ENCODE measurements around the genes CDK16 and SSX3.

DNA sequence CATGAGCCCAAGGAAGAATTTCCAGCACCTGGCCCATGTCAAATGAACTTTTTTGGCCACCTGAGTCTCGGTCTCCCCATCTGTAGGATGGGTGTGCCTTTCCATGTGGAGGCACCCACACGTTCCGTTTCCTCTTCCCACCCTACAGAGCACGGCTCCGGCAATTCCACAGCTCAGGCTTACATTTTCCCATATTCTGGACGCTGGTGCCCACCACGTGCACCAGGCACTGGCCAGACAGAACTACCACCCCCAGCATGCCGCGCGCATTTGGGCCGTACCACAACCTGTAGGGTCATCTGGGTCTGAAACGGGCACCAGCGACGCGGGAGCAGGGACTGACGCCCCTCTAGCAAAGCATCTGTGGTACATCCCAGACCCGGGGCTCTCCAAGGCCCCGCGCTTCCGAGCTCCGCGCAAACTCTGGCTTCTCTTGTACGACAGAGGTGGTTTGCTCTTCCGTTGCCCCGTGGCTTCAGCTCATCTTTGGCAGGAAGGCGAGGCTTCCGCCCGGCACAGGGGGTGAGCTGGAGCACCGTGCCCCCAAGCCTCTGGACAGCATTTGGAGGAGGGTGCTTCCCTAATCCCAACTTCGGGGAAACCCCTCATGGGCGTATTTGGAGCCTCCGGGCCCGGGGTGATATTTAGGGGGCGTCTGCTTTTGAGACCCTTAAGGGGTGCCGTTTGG is 3.1 kb upstream of the UBA1 start:
- PRO-cap, result unidirectional peak, plus-strand start at position 419 of the sequence

DNA sequence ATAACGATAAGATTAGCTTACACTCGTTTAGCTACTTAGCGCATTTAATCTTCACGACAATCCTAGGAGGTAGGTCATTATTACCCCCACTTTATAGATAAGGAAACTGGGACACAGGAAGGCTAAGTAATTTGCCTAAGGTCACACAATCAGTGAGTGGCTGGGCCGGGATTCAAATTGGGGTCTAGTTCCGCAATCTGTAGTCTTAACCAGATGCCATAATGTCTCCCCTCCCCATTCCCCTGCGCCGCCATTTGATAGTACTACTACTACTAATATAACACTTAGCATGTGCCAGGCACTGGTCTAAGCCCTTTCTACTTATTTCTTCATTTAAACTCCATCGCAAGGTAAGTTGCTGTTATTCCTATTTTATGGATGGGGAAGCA is 1.6 kb upstream of the UBA1 start:
- PRO-cap, result no peak

GRCh38 chrX:47196356-47197106 is 2.9 kb downstream of the UBA1 start:
- PRO-cap, result no peak

DNA sequence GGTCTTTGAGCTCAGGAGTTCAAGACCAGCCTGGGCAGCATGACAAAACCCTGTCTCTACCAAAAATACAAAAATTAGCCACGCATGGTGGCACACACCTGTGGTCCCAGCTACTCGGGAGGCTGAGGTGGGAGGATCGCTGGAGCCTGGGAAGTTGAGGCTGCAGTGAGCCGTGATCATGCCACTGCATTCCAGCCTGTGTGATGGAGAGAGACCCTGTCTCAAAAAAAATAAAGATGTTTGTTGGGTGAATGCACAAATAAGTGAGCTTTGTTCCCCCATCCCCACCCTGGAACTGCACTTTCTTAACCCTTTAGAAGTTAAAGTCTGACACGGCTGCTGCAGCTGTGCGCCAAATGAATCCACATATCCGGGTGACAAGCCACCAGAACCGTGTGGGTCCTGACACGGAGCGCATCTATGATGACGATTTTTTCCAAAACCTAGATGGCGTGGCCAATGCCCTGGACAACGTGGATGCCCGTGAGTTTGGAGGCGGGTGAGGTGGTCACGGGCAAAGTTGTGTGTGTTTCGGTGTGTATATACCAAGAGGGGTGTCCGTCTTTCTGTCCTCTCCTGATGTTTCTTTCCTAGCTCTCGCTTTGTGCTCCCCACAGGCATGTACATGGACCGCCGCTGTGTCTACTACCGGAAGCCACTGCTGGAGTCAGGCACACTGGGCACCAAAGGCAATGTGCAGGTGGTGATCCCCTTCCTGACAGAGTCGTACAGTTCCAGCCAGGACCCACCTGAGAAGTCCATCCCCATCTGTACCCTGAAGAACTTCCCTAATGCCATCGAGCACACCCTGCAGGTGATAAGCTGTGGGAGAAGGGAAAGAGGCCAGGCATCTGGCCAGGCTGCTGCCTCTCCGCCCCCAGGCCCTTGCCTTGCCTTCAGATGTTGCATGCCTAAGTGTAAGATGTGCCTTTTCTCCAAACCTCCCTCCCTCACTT is 12.3 kb downstream of the UBA1 start:
- PRO-cap, result no peak

DNA sequence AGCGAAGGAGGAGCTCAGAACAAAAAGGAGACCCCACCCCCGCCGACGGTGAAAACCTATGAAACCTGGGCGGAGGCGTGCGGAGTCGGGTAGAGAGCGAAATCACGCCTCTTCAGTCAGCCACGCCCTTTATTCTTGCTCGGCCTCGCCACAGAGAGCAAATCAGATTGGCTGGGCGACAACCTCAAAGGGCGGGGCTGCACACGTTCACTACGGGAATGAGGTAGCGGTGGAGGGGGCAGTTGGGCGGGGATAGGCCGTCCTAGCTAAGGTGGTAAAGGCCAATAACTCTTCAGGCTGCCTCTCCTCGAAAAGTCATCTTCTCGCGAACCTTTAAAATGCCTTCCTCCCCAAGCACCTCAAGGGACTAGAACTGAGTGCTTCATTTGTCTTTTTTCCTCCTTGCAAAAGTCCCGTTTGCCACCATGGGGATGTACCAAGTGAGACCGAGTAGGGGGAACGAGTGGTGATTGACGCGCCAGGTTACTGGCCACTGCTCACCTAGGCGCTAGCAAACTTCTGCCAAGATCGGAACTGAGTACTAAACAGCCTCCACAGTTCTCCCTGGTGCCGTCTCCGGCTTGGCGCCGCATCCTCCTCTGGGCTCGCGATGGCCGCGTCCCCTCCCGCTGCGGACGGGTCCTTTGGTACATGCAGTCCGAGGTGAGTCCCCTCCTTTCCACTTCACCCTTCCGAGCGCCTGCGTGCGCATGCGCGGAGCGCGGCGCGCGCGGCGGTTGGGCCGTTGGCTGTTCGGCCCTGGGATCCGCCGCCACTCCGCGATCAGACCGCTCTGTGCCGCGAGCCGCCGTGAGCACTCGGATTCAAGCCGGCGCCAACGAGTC is at the start of gene CDK16:
Gene CDK16 (plus strand): TSS at position 680 of the 845 bp plus-strand sequence.
- PRO-cap, result unidirectional peak, plus-strand start at position 711 of the sequence

DNA sequence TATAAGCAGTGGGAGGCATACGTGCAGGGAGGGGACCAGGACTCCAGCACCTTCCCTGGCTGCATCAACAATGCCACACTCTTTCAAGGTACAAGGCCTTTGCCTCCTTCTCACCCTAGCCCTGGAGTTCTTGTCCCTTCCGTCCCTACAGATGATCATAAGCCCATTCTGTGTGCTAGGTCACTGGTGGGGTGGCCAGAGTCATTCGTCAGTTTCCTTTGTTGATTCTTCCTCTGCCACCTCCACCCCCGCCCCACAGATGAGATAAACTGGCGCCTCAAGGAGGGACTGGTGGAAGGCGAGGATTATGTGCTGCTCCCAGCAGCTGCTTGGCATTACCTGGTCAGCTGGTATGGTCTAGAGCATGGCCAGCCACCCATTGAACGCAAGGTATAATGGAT is 6.3 kb downstream of the USP11 start:
- PRO-cap, result no peak

GRCh38 chrX:47358452-47358903 is 11.9 kb upstream of the ZNF157 start:
- PRO-cap, result no peak

DNA sequence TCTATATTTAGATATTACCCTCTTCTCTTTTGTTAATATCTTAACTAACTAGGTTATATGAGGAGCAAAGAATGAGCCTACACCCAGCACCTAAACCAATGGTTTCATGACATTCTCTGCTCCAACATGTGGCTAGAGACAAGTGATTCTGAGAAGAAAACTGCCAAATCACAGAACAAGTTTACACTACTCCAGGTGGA is 21.0 kb upstream of the ARAF start:
- PRO-cap, result no peak

GRCh38 chrX:47571588-47572078 is 10.6 kb upstream of the TIMP1 start:
- PRO-cap, result no peak

DNA sequence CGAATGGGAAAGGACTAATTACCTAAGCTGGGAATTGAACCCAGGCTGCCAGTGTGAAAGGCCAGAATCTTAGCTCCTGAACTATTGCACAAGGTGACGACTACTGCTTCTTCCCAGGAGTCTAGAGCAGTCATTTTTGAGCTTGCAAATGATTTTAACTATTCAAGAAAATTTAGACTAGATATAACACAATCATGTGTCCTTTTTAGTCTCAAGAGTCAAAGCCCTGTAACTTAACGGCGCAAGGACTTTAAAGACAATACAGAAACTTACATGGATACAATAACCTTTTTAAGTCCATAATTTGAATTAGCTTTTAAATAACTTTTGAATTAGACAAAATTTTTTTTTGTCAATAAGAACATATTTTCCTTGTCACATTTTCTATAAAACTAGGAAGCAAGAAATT is 34.0 kb upstream of the ZNF81 start:
- PRO-cap, result no peak

GRCh38 chrX:47803129-47803513 is 33.6 kb upstream of the ZNF81 start:
- PRO-cap, result no peak

- PRO-cap, result no peak
Observed at GRCh38 chrX:48356405-48356797, at the start of gene SSX3. Gene SSX3, minus strand, starts transcription at chrX:48356703.

- PRO-cap, result no peak
Observed at GRCh38 chrX:48476698-48477077, 689 bp downstream of the FTSJ1 start.

- PRO-cap, result no peak
Observed at GRCh38 chrX:48520606-48521262, 874 bp upstream of the EBP start.

DNA sequence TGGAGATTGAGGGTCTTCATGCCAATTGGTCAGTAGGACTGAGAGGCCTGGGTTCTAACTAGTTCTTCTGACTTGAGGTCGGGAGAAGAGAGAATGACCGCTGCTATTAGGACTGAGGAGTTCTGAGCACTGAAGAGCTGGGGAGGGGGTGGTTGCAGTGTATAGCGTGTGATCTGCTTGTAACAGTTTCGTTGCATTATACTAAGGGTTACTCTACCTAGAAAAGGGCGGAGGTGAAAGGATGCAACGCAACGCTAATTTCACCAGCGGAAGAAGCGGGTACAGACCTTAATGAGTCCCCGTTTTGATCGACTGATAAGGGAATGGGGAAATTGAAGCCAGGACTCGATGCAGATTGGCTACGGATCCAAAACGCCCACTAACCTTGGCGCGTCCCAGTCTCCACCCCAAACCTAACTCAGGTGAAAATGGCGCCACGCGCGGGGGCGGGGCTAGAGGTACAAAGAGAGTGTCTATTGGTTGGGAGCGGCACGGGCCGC is 295 bp upstream of the EBP start:
- PRO-cap, result no peak

DNA sequence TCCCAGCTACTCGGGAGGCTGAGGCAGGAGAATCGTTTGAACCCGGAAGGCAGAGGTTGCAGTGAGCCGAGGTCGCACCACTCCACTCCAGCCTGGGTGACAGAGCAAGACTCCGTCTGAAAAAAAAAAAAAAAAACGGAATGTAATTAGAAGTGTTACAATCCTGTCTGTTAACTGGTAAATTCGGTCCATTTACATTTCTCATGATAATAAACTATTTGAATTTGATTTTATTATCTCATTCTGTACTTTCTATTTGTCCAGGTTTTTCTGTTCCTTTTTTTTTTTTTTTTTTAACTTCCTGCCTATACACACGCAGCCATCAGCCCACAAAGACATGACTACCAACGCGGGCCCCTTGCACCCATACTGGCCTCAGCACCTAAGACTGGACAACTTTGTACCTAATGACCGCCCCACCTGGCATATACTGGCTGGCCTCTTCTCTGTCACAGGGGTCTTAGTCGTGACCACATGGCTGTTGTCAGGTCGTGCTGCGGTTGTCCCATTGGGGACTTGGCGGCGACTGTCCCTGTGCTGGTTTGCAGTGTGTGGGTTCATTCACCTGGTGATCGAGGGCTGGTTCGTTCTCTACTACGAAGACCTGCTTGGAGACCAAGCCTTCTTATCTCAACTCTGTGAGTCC is 1.9 kb downstream of the EBP start:
- PRO-cap, result no peak

DNA sequence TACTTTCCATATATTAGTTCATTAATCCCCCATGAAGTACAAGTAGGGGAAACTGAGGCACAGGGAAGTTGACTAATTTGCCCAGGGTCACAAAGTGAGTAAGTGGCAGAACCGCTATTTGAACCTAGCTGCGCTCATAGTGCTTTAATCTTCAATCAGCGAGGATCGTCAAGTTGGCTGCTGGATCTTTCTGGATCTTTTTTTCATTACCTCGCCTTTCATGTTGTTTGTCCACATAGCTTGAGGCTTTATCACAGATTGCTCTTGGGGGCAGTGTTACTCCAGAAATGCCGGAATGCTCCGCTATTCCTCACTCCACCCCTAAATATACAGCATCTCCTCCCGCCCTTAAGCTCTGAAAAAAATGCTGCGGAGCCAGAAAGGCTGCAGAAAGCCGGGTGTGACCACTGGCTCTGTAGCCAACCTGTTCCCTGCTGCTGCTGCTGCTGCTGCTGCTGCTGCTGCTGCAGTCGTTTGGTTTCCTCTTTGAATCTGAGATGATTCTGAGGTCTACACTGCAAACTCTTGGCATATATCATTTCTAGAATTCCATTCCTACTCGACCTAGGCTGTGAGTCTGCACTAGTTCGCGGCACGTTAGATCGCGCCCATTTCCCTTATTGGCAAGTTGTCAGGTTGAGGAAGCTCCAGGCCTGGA is 34.1 kb downstream of the WDR13 start:
- PRO-cap, result no peak

DNA sequence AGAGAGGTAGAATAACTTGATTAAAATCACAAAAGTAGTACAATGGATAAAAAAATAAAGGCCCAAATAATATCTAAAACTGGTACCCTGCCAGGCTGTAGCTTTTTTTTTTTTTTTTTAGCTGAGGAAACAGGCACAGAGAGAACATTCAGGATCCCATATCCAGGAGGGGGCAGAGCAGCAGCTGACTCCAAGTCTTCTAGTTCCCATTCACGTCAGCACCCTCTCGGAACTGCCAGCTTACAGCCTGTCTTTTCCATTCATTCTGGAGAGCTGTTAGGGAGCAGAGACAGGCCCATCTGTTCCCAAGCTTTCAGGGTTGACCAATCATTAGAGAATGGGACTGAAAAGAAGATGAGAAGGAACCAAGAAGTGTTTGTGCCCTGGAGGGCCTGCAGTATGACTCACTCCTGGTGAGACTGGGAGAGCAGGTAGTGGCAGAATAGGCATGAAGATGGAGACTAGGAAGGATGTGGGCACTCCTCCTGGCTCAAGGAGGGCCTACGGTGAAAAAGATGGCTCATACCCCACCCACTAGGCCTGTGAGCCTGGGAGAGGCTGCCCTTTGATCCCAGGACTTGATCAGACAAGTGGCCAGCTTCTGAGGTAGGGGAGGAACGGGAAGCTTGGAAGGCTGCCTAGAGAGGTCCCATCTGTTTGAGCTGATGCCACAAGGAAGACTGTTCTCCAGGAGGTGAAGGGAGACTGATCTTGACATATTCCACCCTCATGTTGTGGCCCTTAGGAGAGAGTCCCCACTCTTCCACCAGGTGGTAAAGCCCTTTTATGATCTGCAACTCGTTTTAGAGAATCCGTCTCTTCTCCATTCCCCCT is 7.6 kb downstream of the SUV39H1 start:
- PRO-cap, result no peak

- PRO-cap, result no peak
Observed at GRCh38 chrX:48736880-48738097, 24.3 kb upstream of the GLOD5 start.

DNA sequence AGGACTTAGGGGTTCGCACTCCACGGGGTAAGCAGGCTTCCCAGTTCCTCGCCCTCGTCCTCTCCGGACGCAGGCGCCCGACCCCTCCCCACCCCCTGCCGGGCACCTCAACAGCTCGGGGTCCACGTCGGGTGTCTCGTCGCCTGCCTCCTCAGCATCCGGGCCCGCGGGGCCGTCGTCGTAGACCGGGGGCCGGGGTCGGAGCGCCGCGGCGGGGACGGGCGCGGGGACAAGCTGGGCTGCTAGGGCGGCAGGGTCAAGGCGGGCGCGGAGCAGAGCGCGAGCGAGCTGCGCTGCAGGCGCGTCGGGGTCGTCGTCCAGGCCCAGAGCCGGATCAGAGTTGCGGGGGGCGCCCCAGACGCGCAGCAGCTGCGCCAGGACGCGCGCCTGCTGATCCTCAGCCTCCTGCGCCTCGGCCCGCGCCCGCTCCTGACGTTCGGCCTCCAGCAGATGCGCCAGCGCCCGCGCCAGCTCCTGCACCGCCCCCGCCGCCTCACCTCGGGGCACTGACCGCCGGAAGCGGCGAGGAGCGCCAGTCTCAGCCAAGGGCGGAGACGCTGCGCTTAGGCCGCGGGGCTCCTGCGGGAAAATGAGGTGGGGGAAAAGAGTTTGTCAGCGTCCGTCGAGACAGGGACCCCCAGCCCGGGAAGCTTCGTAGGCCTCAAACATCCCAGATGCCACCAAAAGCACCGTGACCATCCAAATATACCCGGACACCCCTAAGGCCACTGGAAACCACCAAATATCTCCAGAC is 3.5 kb downstream of the PCSK1N start:
- PRO-cap, result no peak

Data from peritoneum (tissue), 1 donor.